ENCODE measurements around the gene APBA1.

DNA sequence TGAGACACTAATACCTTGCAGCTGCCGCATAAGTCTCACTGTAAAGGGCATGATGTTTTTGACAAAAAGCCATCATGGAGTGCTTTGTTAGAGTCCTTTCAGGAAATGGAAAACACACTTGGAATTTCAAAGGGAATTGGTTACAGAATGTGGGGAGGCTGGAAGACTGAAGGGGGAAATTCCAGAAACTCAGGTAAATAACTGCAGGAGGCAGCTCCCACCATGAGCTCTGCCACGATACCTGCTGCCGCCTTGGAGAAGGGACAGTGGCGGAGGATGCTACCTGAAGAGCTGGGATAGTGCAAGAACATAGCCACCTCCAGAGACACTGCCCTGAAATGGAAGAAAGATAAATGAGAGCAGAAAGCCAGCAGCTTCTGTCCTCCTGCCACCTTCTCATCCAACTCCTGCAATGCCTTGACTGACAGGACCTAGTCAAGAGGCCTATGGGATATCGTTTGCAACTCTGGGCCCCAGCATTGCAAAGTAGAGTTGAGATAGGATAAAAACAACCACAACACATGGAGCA, 66.8 kb downstream of the PRKACG start:
- PRO-cap, result bidirectional peak, plus-strand start at position 235 of the sequence, minus-strand start at position 54 of the sequence
- RAMPAGE, long total RNA, result no peak

DNA sequence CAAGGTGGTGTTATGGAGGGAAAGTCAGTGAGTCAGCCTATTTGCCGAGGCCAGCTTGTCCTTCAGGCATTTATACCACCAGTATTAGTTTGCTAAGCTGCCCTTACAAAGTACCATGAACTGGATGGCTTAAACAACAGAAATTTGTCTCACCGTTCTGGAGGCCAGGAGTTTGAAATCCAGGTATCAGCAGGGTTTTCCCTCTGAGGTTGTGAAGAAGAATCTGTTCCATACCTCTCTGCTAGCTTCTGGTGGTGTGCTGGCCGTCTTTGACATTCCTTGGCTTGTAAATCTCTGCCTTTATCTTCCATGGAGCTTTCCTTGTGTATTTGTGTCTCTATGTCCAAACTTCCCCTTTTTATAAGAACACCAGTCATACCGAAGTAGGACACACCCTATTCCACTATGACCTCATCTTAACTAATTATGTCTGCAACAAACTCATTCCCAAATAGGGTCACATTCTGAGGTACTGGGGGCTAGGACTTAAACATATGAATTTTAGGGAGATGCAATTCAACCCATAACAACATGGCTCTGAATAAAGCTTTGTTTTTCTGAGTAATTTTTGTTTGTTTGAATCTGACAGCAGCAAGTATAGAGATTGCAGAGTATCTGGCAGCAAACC, 38.3 kb downstream of the PRKACG start:
- PRO-cap, result no peak
- RAMPAGE, long total RNA, result no peak

- PRO-cap, result no peak
- RAMPAGE, long total RNA, result no peak
Observed at GRCh38 chr9:69323655-69324346, 1.2 kb upstream of the ENTREP1 start.

GRCh38 chr9:69581856-69582133, 90.4 kb downstream of the APBA1 start:
- PRO-cap, result no peak
- RAMPAGE, long total RNA, result no peak

DNA sequence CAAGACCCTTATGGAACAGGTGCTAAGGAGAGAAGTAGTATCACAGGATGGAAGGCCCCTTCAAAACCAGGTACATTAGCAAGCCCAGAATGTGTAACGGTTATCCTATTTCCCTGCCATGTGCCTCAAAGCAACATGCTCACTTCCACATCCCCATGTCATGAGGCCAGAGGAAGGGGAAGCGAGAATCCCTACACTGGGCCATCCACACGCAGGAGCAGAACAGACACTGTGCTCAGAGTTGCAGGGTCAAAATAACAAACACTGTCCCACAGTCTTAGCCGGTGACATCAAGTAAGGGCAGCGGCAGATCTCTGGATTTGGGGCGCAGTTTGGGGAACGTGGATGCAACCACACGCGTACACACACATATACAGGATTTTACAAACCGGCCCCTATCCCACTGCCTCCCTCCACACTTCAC, 897 bp downstream of the APBA1 start:
- PRO-cap, result no peak
- RAMPAGE, long total RNA, result no peak

GRCh38 chr9:69671686-69672798, at the start of gene APBA1:
Gene APBA1 (minus strand): TSS chr9:69672371.
- PRO-cap, result bidirectional peak, plus-strand start at chr9:69672031, minus-strand start at chr9:69672032; bidirectional peak, plus-strand start at chr9:69672424, minus-strand start at chr9:69672228
- RAMPAGE, long total RNA, result no peak

- PRO-cap, result no peak
- RAMPAGE, long total RNA, result no peak
Observed at GRCh38 chr9:70049200-70049745, 5.6 kb downstream of the MAMDC2 start.

GRCh38 chr9:70069612-70070265, 26.1 kb downstream of the MAMDC2 start:
- PRO-cap, result no peak
- RAMPAGE, long total RNA, result no peak

GRCh38 chr9:70079669-70080277, 36.1 kb downstream of the MAMDC2 start:
- PRO-cap, result no peak
- RAMPAGE, long total RNA, result no peak

DNA sequence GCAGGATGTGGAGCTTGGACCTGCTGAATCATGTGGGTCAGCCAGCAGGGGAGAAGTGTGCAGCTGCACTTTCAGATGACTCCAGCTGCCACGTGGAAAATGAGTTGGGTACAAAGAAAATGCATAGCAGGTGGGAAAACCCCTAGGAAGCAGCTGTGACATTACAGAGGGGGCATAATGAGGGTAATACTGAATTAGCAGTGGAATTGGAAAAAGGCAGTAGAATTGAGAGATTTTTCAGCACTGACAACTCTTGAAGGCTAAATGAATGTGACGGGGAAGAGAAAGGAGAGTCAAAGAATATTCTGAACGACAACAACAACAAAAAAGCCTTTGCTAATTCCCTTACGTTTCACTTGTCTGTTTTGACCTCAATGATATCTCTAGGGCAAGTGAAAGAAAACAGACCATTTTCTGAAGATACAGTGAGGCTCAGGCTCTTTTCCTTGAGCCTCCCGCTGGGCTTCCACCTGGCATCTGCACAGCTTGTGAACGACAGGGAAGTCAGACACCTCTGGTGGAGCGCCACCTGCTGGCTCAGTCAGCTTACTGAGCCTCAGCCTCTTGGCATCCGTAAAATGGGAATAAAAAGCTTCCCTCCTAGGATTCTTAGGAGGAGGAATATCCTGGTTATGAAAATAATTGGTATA, 67.1 kb downstream of the MAMDC2 start:
- PRO-cap, result no peak
- RAMPAGE, long total RNA, result no peak

DNA sequence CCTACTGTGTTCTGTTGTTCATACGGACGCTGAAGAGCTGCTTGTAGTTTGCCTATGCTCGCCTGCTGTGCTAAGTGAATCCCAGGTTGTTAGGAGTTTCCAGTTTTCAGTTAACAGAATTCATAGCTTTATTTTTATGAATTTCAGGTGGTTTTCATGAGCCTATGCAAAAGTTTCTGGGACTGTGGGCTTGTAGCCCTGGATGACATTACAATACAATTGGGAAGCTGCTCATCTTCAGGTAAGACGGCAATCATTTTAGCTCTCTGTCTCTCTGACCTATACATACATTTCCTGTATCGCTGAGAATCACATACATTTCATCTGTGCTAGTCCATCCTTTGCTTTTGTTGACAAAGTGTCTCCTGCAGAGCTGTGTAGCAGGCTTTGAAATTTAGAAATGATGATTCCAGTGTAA, 90.2 kb upstream of the SMC5 start:
- PRO-cap, result no peak
- RAMPAGE, long total RNA, result no peak

- PRO-cap, result no peak
- RAMPAGE, long total RNA, result no peak
Observed at GRCh38 chr9:70255239-70255500, 3.6 kb upstream of the SMC5 start.

GRCh38 chr9:70258097-70258749, 555 bp upstream of the SMC5 start:
- PRO-cap, result bidirectional peak, plus-strand start at chr9:70258354, minus-strand start at chr9:70258295; bidirectional peak, plus-strand start at chr9:70258580, minus-strand start at chr9:70258555
- RAMPAGE, long total RNA, result no peak

GRCh38 chr9:70439932-70440477, 25.5 kb upstream of the KLF9 start:
- PRO-cap, result no peak
- RAMPAGE, long total RNA, result no peak

DNA sequence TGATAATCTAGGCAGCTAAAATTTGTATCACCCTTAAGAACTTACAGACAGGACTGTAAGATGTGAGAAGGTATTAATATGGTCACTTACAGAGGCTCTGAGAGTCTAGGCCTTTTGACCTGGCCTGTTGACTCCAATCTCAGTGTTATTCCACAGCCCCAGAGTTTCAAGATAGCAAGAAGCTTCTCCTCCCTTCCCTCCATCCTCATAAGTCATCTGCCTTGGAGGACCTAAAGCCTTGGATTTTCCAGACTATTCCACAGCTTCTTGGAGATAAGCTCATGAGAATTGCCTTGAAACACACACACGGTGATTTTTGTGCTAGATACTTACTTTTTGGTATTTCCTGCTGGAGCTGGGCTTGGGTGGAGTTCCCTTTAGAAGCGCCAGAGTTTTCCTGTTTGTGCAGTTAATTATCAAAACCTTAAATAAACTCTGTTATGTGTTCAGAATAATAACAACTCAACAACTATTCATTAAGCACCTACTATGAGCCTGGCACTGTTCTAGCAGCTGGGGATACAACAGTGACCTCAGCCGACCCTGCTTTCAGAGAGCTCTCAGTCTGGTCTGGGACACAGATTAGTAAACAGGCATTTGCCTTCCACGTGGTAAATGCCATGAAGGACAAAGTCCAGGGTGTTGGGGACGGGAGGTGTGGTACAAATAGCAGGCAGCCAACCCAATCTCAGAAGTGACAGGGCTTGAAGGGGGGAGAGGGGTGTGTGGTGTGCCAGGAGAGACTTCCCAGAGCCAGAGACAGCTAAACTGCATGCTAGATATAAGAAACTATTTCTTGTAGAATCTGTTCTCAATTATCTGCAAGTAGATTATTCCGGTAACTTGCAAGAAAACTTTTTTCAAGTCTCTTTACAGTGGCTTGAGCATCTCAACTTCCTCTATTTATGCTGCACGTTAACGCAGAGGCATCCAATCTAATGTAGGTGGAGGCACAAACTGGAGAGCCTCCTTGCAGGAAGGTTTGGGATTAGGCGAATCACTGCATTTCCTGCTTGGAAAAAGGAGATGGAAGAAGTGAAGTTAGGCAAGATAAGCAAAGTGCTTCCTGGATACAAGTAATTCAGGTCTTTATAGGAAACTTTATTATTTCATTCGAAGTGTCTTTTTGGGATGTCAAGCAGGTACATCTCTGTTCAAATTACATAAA, 55.9 kb upstream of the KLF9 start:
- PRO-cap, result no peak
- RAMPAGE, long total RNA, result no peak

DNA sequence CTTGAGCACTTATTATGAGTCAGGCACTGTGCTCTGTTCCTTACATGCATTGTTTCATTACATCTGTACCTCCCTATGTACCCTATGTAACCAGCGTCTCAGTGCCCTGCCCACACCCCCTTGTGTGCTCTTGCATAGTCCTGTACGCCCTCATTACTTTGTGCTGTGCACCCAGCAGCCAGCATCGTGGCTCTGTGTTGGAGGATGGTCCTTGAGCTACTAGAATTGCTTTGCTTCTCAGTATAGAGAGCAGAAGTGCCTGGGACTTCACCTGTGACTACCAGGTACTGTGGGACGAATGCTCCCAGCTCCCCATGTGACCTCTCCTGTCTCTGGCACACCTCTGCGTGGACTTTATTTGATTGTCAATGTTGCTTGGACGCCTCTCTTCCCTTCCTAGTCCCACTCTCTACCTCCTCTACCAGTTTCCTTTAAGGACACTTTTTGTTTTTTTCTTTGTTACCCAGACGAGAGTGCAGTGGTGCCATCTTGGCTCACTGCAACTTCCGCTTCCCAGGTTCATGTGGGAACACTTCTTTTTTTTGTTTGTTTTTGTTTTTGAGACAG, 58.4 kb upstream of the KLF9 start:
- PRO-cap, result no peak
- RAMPAGE, long total RNA, result no peak

- PRO-cap, result unidirectional peak, plus-strand start at chr9:71446262; bidirectional peak, plus-strand start at chr9:71446647, minus-strand start at chr9:71446524; bidirectional peak, plus-strand start at chr9:71446728, minus-strand start at chr9:71446760; bidirectional peak, plus-strand start at chr9:71447100, minus-strand start at chr9:71446971
- RAMPAGE, long total RNA, result no peak
Observed at GRCh38 chr9:71446153-71447250, 321.8 kb downstream of the CEMIP2 start.

DNA sequence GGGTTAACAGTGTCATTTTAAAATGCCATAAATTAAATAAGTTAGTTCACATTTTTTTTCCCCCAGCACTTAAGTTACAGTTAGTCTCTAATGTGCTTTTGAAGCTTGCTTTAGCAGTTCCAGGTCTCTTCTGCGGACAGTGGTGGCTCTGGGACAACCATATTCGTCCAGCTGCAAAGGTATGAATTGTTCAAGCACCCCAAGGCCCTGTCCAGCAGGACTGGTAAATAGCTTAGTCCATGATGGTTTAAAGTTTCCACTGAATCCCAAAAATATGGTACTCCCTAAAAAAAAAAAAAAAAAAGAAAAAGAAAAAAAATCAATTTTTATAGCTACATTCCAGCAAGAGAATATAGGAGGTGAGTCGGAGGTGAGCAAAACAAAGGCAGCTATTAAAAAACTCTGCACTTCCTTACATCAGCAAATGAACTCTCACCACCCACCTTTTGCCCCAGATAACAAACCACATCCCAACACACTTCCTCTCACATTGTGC, 83.2 kb downstream of the CEMIP2 start:
- PRO-cap, result no peak
- RAMPAGE, long total RNA, result no peak

- PRO-cap, result no peak
- RAMPAGE, long total RNA, result no peak
Observed at GRCh38 chr9:71711870-71712166, 56.5 kb downstream of the CEMIP2 start.

DNA sequence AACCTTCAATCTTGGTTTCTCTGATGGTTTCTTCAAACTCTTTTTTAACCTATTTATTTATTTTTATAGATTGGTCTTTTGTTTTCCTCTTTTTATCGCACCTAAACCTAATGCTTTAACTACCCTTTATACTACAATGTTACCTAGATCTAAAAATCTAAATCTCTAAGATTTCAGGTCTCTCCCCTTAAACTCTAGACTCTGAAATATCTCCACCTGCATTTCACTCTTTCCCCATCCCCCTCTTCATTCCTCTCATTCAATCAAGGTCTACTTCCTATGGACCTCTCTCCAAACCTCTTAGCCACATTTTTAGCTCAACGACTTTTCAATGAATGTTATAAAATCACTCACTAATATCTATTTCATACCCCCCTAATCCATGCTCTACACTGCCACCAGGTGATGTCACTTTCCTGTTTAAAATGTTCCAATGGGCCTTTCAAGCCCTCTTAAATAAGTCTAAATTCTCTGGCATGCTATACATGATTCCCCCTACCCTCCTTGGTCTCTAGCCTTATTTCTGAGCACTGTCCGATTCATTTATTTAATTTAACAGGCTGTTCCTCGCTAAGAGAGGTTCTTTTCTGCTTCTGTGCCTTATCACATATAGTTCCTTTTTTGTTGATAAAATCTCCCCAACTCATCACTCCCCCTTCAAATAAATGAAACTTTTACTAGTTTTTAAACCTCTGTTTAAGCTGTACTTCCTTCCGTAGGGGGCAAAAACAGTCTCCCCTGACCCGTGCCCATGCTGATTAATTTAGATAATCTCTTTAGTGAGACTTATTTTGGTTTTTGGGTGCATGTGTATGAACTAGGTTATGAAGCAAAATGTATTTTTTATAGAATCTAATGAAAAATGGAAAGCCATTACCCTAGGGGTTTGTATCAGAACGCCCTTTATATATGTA, 9.3 kb downstream of the ABHD17B start:
- PRO-cap, result no peak
- RAMPAGE, long total RNA, result no peak